HCT116 (cell line): ENCODE measurements around a stretch of chr14.

- RRBS = no CpG with 5 or more reads among the region's 12 CpGs
Observed at GRCh38 chr14:100696604-100697173, 30.0 kb upstream of the DLK1 start.

DNA sequence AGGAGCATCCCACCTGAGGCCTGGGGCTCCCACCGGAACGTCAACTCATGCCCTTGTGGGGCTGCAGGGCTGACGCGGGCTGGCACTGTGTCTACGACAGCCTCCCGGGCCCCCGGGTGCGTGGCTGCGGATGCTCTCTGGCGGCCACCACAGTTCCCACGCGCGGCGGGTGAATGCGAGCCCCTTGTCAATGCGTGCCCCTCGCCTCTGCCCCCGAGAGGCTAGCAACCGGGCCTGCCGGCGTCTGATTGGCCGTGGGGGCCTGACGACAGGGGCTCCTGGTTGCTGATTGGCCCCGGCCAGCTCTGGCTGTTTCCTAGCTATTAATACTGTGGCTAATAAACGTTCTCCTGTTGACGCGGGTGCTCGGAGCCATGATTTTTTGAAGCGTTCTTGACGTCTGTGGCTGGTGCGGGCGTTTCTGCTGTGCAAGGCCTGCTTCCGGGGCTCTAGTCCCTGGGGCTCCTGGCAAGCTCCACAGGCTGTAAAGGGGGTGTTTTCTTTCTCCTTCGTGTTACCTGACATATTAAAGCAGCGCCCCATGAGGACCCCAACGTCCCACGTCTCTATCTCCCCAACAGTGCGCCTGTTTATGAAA lies 79.3 kb downstream of the RTL1 start:
- RRBS = 91% methylated on average over 11 of the region's 38 CpGs

DNA sequence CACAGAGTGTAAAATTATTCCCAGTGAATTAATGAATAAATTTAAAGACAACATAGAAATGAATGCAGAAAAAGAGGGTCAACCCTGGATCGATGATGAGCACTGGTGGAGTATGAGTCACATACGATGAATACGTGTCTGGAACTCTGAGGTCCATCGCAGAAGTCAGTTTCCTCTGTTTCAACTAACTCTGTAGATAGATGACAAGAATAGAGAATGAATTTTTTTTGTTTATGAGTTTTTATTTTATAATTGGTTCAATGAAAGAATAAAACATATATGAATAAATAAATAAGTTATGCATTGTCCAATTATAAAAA lies 83.4 kb upstream of the RTL1 start:
- RRBS = no CpG with 5 or more reads among the region's 4 CpGs

GRCh38 chr14:101405741-101405960 lies 355.9 kb upstream of the PPP2R5C start:
- RRBS = no CpG with 5 or more reads among the region's 4 CpGs

GRCh38 chr14:101476903-101477424 lies 284.5 kb upstream of the PPP2R5C start:
- RRBS = no CpG with 5 or more reads among the region's 12 CpGs

- RRBS = no CpG with 5 or more reads among the region's 13 CpGs
Observed at GRCh38 chr14:101480512-101481071, 280.9 kb upstream of the PPP2R5C start.

- RRBS = 84% methylated on average over 12 of the region's 34 CpGs
Observed at GRCh38 chr14:101583980-101584546, 177.4 kb upstream of the PPP2R5C start.

DNA sequence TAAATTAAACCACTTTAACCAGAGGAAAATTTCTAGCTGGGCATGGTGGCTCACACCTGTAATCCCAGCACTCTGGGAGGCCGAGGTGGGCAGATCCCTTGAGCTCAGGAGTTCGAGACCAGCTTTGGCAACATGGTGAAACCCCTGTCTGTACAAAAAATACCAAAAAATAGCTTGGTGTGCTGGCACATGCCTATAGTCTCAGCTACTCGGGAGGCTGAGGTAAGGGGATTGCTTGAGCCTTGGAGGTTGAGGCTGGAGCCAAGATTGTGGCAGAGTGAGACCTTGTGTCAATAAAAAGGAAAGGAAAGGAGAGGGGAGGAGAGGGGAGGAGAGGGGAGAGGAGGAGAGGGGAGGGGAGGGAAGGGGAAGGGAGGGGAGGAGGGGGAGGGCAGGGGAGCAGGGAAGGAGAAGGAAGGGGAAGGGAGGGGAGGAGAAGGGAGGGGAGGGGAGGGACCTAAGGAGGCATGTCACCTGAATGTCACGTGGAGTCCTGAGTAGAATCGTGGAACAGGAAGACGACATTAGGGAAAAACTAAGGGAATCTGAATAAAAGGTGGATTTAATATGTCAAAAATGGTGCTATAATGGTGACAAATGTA lies 42.9 kb upstream of the PPP2R5C start:
- RRBS = no CpG with 5 or more reads among the region's 6 CpGs

DNA sequence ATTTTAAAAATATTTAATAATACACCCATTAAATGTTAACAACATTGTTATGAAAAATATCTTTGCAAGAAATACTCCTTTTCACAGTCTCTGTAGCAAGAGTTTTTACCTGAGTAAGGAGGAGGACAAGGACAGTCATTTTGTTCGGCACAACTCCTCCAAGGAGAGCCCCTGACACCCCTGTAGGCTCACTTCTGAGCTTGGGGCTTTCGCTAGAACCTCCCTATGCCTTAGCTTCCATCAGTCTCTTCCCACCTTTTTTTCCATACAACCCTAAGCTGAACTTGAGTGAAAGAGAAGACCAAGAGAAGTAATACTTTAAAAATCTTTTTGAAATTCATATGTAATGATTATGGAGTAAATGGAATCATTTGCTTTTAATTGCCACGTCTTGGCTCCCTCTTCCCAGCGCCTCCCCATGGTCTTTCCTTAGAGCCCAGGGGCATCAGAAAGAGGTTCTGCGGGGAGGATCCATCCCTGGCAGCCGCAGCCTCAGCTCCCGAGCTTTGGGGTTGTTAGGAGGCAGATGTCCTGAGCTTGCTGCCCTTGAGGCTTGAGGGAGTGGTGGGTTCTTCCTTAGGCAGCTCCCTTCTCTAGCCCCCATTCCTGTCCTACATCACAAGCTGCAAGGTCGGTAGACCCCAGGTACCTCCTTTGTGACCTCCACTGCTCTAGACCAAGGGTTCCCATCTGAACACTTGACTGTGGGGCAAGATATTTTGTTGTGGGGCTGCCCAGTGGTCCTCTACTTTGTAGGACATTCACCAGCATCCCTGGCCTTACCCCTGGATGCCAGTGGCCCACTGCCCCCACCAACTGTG lies 6.0 kb downstream of the PPP2R5C start:
- RRBS = no CpG with 5 or more reads among the region's 8 CpGs

DNA sequence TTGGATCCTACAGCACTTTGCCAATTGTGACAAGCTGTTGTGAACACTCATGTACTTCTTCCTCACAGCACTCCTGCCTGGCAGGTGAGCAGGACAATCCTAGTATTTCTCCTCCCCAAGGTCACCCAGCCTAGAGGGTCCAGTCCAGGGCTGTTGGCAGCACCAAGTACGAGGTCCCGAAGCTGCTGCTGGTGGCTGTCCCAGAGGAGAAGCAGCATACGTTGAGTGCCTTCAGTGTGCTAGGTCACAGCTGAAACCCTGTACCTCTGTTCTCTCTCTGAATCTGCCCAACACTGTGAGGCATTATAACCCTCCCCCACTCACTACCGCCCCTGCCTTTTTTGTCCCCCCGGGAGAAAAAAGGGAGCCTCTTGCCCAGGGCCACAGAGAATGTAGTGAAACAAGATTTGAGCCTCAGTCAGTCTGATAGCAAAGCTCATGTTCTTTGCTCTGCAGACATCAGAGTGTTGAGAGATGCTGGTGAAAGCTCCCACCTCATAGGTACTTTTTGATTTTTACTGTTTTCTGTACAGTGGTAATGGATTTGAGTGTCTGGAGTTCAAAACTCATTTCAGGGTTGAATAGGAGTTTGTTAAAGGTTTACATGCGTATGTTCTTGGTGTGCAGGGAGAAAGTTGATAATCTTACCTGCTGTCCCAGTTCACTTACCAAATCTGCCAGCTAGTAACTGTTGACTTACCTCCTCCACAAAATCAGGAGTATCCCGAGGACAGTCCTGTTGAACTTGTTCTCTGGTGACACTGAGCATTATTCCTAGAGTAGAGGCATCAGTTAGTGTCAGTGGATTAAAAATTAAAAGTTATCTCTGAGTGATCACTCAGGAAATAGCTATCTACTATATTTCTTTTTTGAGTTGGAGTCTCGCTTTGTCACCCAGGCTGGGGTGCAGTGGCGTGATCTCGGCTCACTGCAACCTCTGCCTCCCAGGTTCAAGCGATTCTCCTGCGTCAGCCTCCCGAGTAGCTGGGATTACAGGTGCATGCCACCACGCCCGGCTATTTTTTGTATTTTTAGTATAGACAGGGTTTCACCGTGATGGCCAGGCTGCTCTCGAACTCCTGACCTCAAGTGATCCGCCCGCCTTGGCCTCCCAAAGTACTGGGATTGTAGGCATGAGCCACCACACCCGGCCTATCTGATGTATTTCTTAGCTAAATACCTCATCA lies 53.7 kb downstream of the PPP2R5C start:
- RRBS = no CpG with 5 or more reads among the region's 20 CpGs

GRCh38 chr14:101837944-101838361 lies 76.4 kb downstream of the PPP2R5C start:
- RRBS = no CpG with 5 or more reads among the region's 9 CpGs

DNA sequence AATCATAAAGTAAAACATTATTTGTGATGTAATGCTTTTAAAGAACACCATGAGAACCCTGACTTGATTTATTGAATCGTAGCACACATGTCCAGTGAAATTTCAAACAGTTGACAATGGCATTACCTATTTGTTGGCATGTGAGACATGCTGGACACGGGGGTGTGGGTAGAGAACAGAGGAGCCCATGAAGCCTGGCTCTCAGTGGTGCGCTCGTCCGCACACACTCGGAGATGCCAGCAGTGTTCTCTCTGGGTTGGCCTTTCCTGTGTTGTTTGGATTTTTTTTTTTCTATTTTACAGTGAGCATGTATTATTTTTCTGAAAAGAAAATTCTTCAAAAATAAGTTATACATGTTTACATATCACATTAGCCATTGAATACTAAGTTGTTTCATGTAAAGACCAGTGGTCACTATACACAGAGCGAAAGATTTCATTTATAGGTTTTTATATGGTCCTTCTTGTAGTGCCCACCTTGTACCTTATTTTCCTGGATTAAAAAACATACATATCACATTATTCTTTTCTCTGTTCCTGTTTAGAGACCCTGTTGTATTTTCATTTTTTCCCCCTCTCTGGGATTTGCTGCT lies 78.3 kb downstream of the PPP2R5C start:
- RRBS = no CpG with 5 or more reads among the region's 7 CpGs

- RRBS = no CpG with 5 or more reads among the region's 8 CpGs
Observed at GRCh38 chr14:101929504-101929885, 34.9 kb upstream of the DYNC1H1 start.

DNA sequence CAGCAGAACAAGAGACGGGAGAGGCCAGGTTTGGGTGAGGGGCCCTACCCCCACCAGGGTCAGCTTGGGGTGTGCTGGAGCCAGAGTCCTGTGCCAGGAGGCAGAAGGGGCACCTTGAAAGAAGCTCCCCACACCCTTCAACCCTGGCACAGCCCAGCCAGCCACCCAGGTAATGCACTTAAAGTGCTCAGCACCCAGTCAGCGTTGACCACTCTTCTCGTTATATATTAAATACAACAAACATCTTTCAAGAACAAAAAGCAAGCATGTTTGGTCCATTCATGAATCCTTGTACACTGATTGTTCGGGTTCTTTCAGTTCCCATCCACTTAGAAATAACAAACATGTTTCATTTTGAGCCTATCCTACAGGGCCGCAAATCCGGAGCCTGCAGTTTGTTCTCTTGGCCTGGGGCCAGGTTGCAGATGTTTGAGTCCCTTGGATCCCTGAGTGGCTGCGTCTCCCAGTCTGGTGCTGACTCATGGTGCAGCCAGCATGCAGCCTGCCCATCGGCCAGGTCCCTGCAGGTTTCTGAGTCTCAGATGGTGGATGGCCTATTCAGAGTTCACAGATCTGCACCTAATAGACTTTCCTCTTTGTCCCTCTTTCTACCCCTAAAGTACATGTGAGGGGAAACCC lies 2.0 kb upstream of the DYNC1H1 start:
- RRBS = no CpG with 5 or more reads among the region's 8 CpGs

DNA sequence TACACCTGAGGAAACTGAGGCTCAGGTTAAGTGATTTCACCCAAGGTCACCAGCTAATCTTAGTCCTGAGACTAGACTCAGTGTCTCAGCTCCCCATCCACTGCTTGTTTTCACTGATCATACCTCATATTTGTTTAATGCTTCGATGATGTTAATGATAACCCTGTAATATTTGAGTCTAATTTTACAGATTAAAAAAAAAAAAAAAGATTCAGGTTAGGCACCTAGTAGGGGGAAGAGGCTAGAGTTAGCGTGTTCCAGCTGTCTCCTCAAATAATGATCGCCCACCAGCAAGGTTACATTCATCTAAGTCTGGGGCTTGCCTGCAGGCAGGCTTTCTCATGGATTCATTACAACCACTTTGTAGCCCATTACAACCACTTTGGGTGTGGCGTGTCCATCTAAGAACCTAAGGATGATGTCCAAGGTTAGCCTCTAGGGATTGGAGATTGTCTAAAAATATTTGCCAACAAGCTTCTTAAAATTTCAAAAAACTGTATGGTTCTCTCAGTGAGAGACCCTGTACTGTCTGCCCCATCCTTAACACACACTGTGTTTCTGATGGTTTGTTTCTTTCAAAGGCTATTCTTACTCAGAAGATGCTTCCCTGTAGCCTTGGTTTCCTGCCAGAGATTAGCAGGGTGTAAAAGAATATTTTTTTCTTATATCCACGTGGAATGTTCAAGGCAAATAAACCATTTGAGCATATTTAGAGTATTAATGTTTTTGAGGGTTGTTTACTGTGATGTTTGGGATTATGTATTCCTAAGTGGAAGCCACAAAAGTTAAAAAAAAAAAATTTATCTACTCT lies 1.5 kb downstream of the DYNC1H1 start:
- RRBS = no CpG with 5 or more reads among the region's 5 CpGs

- RRBS = no CpG with 5 or more reads among the region's 8 CpGs
Observed at GRCh38 chr14:101979607-101980225, 15.3 kb downstream of the DYNC1H1 start.

- RRBS = no CpG with 5 or more reads among the region's 10 CpGs
Observed at GRCh38 chr14:102011847-102012283, 47.5 kb downstream of the DYNC1H1 start.

- RRBS = no CpG with 5 or more reads among the region's 10 CpGs
Observed at GRCh38 chr14:102083453-102084209, 3.2 kb downstream of the HSP90AA1 start.

DNA sequence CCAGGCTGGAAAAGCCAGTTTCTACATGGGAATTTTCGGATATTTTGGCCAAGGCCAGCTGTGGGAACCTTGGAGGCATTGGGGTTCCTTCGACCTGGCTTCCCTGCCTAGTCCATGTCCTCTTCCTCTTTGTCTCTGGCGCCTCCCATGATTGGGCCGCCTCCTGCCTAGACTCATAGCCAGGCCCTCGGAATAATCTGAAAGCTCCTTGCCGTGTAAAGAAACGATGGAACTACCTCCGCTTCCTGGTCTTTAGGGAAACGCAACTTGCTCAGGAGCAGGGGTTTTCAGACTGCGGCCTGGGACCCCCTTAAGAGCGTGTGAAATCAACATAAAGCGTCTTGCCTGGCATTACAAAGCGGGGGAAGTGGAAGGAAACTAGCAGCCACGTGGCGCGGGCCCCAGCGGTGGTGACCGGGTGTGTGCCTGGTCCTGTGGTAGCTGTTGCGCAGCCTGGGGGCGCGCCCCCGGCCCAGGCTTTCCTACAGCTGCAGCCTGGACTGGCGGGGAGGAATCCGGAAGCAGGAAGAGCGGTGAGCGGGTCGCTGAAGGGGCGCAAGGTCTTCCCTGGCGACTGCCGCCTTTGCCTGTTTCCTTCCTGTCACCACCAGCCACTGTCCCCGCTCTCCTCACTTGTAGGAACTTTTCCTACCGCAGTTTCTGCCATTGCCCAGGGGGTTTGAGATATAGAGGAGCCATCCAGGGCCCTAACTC lies 1.5 kb upstream of the HSP90AA1 start:
- RRBS = 93% methylated on average over 7 of the region's 32 CpGs

- RRBS = no CpG with 5 or more reads among the region's 6 CpGs
Observed at GRCh38 chr14:102131142-102131842, 8.4 kb upstream of the WDR20 start.